ENCODE measurements around the genes TAS1R2 and MICOS10.

- PRO-cap = unidirectional peak, plus-strand start at chr1:18132914
Observed at GRCh38 chr1:18132652-18133089, 25.1 kb downstream of the IGSF21 start.

DNA sequence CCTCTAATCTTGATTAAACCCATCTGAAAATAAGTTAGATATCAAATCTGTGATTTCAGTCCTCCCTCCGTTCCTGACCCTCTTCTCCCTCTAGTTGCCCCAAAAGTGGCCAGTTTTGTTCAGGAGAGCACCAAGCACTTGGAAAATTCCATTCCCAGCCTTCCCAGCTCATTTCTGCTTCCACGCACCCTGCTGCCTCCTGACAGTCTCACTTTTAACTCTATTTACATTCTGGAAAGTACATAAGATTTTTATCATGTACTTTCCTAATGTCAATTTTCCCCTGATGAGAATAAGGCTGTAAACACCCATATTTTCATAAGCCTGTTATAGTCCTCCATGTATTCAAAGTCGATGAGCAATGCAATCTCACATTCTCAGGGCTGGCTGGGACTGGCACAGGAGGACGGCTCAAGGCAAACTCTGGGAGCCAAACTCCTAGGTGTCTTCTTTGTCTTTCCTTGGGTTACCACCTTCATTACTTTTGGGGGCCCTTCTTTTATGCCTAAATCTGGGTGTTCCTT, 94.4 kb downstream of the IGSF21 start:
- PRO-cap = bidirectional peak, plus-strand start at position 390 of the sequence, minus-strand start at position 210 of the sequence

GRCh38 chr1:18481788-18482287, 1.1 kb downstream of the KLHDC7A start:
- PRO-cap = no peak

DNA sequence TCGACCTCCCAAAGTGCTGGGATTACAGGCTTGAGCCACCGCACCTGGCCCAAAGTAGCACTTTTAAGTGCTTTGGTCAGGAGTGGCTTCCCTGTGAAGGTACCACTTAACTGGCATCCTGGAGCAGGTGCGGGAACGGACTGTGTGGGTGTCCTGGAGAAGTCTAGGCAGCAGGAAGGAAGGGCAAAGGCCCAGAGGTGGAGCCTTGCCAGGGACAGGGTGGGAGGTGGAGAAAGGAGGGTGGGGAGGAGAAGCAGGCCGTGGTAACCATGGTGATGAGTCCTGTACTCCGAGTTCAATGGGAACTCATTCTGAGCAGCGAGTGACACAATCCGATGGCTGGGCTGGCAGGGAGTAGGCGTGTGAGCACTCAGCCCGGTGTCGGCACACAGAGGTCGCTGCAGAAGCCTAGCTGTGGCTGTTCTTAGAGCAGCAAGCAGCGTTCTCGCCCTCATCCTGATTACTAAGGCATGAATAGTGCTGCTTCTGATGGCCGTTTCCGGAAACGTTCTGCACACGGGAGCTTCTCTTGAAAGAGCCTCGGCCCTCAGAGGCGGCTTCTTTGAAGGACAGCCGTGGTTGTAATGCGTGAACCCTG, 73.1 kb upstream of the PAX7 start:
- PRO-cap = no peak

- PRO-cap = no peak
Observed at GRCh38 chr1:18859491-18859905, at the start of gene TAS1R2. Gene TAS1R2, minus strand, starts transcription at chr1:18859660.

DNA sequence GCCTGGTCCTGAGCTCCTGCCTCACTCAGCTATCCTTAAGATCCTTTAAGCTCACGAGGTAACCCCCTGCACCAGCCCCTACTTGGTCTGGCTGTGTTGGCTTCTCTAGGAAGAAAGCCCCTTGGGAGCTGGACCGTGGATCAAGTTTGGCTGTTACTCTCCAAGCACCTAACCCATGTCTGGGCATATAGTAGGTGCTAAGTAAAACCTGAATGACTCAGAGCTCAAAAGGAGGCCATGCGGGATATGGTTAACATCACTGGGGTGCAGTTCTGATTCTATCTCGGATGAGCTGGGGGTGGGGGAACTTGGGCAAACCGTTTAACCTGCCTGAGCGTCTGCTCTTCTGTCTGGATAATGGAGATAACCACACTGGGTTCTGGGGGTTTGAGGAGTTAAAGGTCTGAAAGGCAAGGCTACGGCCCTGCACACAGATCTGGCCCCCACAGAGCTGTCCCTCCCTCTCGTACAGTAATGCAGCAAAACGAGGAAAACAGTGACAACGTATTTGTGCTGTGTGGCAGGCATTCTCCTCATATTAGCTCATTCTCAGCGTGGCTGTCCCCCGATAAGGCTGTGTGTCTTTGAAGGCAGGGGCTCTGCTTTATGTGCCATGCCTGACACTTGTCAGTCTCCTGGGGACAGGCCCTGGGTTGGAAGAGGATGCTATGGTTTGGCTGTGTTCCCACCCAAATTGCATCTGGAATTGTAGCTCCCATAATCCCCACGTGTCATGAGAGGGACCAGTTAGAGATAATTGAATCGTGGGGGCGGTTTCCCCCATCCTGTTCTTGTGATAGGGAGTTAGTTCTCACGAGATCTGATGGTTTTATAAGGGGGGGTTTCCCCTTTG, 6.6 kb upstream of the ALDH4A1 start:
- PRO-cap = no peak

GRCh38 chr1:18922000-18923099, 20.0 kb upstream of the ALDH4A1 start:
- PRO-cap = unidirectional peak, plus-strand start at chr1:18922540

- PRO-cap = no peak
Observed at GRCh38 chr1:19013485-19014104, 57.1 kb upstream of the IFFO2 start.

DNA sequence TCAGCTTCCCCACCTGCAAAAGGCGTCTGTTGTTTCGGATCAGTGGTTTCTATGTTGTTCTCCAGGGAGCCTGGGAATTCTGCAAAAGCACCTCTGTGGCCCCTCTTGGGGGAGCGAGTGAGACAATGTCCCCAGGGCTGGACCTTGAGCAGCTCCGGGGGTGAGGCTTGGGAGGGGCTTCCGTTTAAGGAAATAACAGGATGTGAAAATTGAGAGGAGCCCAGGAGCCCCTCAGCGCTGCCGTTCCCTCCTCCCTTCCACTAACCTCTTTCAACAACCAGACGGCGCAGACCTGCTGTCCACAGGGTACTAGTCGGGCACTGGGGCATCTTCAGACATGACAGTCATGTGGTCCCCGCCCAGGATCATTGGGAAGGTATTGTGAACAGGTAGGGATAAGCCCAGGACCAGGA, 98.6 kb upstream of the IFFO2 start:
- PRO-cap = no peak

- PRO-cap = unidirectional peak, minus-strand start at chr1:19072089
Observed at GRCh38 chr1:19071799-19072529, 115.5 kb upstream of the IFFO2 start.

DNA sequence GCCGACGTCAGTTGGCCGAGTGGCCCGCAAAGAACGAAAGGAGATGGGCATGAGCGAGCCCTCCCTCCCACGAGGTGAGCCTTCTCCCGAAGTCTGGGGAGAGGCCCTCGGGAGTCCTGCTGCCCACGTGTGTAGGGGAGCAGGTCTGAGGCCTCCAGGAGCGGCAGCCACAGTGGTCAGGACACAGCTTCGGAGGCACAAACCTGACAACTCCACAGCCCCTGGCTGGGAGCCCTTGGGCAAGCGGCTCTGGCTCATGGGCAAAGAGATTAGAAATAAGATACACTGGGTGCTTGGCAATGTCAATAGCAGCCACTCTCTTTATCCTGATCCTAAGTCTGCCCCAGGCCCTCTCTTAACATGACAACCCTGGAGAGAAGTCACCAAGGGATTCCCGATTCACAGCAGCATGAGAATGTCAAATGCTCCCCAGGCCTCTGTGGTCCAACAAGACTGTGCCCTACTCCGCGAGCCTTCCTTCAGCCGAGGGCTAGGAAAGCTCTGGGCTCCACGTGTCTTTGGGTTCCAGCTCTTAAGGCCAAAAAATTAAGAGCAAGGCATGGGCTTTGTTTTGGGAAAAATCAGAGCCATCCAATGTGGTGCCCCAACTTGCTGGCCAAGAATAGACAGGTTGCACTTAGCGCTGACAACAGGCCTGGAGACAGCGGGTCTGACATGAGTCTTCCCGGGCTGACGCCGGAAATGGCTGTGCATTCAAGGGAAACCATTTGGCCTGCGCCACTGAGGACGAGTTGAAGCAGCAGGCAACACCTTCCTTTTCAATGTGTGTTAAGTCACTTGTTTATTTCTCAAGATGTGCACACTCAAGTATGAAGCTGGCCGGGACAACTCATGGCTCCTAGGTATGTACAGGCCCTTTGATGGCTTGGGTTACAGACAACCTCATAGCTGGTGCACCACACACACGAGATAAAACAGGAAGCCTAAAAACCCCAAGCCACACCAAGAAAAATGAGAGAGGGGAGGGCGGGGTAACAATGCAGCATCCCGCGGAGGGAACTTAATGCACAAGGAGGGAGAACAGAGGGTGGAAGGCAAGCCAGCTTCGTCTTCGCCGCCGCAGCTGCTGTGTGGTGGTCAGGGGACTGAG, 117.6 kb upstream of the IFFO2 start:
- PRO-cap = no peak

DNA sequence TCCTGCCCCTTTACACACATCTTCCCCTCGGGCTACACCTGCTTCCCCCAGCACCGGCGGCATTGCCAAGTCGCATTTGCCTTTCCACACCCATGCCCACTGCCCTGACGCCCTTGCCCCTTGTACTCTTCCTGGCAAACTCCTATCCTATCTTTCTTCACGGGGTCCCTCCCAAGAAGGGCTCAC, 15.7 kb downstream of the AKR7A3 start:
- PRO-cap = no peak

- PRO-cap = no peak
Observed at GRCh38 chr1:19285473-19285738, 3.2 kb downstream of the AKR7A3 start.

GRCh38 chr1:19312605-19313120, 537 bp downstream of the SLC66A1 start:
- PRO-cap = unidirectional peak, minus-strand start at chr1:19312745; unidirectional peak, minus-strand start at chr1:19312833

GRCh38 chr1:19353461-19354211, 41.5 kb downstream of the SLC66A1 start:
- PRO-cap = no peak

DNA sequence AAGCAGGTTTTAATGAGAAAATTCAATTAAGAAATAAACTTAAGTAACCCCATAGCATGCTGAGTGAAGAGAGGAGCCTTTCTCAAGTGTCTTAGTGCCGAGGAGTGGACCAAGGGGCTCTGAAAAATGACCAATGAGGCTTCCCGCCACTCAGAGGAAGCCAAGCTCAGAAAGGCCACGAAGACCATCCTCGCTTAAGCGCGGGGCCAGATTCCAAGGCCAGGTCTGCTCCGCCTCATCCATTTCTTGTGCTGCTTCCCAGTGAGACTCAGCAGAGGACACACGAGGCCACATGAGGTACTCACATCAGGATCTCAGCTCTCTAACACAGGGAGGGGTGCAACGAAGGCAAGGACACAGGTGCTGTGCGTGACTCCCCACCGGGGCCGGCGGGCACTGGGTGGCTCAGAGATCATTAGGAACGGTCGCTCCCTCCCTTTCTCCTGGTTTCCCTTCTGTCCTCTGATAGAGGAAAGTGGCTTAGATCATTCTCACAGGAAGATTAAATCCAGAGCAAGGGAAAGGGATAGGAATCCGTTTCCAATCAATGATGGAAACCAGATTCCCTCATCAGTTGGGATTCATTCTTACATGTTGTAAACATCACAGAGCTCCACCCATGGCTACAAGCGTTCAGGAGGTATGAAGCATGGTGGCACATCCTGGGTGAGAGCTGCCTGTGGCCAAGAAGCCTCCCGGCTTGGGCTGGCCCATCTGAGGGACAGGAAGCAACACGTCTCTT, 46.7 kb downstream of the CAPZB start:
- PRO-cap = no peak

GRCh38 chr1:19461341-19461571, 24.1 kb downstream of the CAPZB start:
- PRO-cap = no peak

- PRO-cap = unidirectional peak, plus-strand start at chr1:19596349; bidirectional peak, plus-strand start at chr1:19596538, minus-strand start at chr1:19596486; bidirectional peak, plus-strand start at chr1:19597021, minus-strand start at chr1:19596873
Observed at GRCh38 chr1:19596123-19597196, at the start of gene MICOS10. Gene MICOS10, plus strand, starts transcription at chr1:19596979.

DNA sequence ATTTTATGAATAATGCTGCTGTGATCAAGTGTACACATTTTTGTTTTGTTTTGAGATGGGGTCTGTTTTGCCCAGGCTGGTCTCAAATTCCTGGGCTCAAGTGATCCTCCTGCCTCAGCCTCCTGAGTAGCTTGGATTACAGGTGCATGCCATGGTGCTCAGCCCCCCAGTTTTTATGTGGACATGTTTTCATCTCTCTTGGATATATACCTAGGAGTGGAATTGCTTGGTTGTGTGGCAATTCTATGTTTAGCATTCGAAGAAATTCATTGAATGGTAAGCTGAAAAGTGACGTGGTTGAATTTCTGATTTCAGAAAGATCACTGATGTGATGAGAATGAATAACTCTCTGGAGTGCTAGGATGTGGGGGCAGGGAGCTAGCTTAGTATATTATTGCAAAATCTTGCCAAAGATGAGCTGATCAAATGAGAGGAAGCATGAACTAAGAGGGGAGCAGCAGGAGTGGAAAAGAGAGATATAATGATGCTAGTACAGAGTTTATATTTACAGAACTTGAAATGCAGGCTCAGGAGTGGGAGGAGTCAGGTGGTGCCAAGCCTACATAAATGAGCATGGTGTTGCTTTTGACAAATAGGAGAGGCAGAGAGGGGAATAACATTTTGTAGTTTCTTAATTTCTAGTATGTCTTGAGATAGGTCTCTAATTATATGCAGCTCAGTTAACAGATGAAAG, 9.1 kb downstream of the MICOS10 start:
- PRO-cap = no peak

- PRO-cap = unidirectional peak, minus-strand start at chr1:19641022
Observed at GRCh38 chr1:19640742-19641319, 3.3 kb upstream of the NBL1 start.

Data from rectum (tissue), 1 donor.